Choroid plexus epithelial cell (primary cell): ENCODE measurements around the gene PCDH20.

DNA sequence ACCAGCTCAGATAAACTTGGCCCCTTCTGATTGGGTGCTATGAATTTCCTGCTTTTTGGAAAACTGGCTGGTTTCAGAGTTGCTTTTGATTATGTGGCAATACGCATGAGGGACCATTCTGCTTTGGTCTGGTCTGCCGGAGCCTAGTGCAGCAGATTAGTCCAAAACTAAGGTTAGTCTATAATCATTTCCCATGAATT lies 2.1 kb upstream of the DIAPH3 start:
- RRBS, result no CpG with 5 or more reads among the region's 2 CpGs

GRCh38 chr13:60509508-60509950 lies 112.5 kb downstream of the TDRD3 start:
- RRBS, result no CpG with 5 or more reads among the region's 3 CpGs

DNA sequence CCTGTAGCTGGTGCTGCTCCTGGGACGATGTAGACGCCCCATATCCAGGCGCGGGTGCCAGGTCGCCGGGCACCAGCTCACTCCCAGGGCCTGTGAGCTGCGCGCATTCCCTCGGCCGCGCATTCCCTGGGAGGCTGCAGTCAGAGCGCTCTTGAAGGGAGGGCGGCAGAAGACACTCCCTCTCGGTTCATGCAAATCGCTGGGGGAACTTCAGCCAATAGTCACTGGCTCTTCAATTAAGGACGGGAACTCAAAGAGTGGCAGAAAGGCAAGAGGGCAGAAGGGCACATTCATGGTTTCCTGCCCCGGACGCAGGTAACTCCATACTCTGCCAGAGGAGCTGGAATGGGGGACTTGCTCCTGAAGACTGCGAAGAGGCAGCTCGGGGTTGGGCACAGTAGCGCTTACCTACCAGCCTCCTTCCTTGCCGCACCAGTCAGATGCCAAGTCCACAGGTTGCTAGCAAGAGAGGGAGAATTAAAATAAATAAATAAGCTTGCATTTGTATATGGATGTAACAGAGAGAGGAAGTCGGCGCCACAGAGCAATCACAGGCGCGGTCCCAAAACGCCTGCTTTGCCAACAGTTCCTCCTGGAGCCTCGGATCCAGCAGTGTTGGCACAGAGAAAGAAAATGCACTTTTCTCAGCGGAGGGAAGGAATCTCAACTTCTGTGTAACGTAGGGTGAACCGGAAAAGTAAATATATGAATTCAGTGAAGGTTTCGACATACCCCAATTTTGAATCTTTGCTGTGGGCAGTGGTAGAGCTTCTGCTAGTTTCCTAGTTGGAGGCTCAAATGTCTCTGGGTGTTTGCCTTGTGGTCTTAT lies at the start of gene PCDH20:
TSS of gene PCDH20 (minus strand) at position 814 of the 829 bp plus-strand sequence.
- RRBS, result 2% methylated on average over 6 of the region's 32 CpGs

- RRBS, result no CpG with 5 or more reads among the region's 9 CpGs
Measured at GRCh38 chr13:63838186-63838539, 5.3 kb upstream of the ENSG00000285566 start.

DNA sequence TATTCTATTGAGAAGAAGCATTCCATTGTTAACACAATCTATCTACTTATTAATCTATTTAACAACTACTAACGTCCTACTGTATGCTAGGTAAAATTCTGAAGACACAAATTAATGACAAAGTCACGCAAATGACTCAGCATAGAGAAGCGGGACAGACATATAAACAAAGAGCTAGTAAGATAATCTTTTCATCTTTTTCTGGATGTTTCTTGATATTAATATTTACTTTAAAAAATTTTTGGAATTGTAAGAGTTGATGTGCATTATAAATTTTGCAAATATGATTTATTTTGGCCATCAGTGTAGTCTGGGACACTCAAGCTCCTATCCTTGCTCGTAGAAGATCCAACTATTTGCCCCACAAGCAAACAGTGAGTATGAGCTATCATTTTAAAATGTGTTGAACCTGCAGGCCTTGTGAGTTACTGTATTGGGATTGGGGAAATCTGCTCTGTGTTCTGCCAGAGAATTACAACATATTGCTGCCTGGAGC lies 109.1 kb downstream of the PCDH9 start:
- RRBS, result no CpG with 5 or more reads among the region's 4 CpGs

GRCh38 chr13:67134216-67134664 lies 95.9 kb downstream of the PCDH9 start:
- RRBS, result no CpG with 5 or more reads among the region's 3 CpGs

DNA sequence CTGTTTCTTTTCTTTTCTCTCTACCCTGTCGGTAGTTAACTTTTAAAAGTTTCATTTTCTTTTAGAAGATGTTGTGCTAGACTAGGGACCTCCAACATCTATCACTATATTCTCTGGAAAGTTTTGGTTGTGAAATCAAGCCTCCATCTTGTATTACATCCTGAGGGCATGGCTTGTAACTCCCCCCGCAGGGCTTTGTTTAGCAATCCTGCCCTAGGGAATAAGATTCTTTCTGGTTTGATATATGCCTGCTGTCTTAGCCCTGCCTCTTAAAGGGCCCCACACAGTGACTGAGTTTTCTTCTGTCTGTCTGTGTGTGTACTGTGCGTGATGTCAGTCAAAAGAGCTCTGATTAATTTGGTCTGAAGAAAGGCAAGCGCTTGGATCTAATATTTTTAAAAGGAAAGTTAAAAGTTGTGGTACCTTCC lies 1027.4 kb upstream of the PCDH9 start:
- RRBS, result no CpG with 5 or more reads among the region's 4 CpGs

GRCh38 chr13:70856513-70857064 lies 748.3 kb upstream of the KLHL1 start:
- RRBS, result no CpG with 5 or more reads among the region's 5 CpGs

- RRBS, result no CpG with 5 or more reads among the region's 13 CpGs
Measured at GRCh38 chr13:71014792-71015808, 851.9 kb downstream of the DACH1 start.

DNA sequence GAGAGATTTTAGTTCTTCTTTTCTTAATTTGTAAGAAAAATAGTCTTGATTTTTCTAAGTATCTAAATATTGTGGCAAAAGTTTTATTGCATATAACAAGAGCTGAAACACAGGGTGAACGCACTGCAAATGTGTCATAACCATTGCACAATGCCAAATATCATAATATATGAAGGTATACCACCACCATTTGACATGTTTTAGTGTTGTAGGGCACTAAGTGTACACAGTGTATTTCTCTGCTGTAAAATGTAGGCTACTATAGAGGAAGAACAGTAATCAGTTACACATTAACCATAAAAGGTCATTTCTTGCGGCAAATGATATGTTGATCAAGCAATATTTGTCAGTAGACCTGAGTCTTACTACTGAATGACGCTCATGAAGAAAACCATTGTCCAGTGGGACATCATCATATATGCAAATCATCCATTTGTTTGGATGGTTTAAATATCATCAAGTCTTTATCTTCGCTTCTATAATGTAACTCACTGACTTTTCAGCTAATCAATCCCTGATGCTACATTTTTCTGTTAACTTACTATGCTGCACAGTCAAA lies 18.3 kb upstream of the KLF5 start:
- RRBS, result no CpG with 5 or more reads among the region's 4 CpGs

DNA sequence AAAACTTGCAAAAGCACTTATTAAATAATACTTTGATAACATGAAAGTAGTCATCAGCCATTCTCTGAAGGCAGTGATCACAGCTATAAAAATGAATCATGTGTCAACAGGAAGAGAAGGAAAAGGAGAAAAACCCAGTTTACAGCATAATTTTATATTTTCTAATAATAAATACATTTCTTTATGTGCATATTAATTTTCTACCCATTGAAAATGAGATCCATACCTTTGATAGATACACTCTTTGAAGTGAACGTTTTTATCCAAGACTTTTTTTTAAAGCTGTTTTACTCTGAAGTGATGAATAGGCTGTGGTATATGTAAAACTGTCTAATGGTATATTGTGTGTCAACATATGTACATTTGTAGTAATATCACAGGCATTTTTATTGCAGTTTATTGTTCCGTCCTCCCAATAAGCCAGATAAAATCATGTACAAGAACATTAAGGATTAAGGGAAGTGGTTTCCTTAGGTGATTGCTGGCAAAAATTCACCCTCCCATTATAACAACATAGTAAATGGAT lies 1.3 kb upstream of the KLF5 start:
- RRBS, result no CpG with 5 or more reads among the region's 2 CpGs

GRCh38 chr13:73059977-73060825 lies 1.4 kb downstream of the KLF5 start:
- RRBS, result 0% methylated on average over 3 of the region's 39 CpGs

DNA sequence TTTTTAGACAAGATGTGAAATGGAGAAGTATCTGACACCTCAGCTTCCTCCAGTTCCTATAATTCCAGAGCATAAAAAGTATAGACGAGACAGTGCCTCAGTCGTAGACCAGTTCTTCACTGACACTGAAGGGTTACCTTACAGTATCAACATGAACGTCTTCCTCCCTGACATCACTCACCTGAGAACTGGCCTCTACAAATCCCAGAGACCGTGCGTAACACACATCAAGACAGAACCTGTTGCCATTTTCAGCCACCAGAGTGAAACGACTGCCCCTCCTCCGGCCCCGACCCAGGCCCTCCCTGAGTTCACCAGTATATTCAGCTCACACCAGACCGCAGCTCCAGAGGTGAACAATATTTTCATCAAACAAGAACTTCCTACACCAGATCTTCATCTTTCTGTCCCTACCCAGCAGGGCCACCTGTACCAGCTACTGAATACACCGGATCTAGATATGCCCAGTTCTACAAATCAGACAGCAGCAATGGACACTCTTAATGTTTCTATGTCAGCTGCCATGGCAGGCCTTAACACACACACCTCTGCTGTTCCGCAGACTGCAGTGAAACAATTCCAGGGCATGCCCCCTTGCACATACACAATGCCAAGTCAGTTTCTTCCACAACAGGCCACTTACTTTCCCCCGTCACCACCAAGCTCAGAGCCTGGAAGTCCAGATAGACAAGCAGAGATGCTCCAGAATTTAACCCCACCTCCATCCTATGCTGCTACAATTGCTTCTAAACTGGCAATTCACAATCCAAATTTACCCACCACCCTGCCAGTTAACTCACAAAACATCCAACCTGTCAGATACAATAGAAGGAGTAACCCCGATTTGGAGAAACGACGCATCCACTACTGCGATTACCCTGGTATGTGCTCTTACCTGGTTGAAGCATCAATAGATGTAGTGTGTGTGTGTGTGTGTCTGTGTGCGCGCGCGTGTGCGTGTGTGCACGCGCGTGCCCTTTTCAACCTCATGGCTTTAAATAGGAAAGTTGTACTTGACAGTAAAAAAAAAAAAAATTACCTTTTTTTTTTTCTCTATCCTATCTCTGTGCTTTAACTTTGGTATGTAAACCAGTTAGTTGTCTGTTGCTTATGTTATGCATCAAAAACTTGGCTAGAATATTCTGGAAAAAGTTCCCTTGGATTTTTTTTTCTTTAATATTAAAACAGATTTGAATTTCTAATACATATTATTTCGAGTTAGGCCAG lies 3.5 kb downstream of the KLF5 start:
- RRBS, result no CpG with 5 or more reads among the region's 25 CpGs

DNA sequence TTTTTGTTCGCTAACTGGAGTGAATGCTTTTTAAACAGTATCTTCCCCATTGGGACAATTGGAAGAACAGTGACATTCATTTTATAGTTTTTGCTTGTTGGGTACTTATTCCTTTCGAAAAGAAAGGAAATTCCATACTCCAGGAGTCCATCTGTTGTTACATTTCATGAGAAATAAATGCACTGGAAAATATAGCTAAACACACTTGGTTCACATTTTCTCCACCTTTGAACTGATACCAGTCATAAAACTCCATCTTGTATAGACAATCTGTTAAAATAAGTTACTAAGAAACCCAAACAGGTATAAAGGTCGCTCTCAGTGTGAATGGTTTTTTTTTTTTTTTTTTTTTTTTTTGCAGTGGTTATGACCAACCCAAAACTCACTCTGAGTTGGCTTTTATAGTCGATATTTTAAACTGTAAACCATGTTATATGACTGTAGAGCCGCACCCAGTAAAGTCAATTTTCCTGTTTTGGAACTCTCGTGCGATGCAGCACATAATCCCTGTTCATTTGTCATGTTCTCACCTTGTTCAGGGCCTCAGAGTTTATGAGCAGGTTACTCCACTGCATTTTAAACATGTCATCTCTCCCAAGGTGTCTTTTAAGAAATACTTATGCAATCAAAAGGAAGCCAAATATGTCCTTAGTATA lies 112.3 kb downstream of the KLF5 start:
- RRBS, result no CpG with 5 or more reads among the region's 7 CpGs

DNA sequence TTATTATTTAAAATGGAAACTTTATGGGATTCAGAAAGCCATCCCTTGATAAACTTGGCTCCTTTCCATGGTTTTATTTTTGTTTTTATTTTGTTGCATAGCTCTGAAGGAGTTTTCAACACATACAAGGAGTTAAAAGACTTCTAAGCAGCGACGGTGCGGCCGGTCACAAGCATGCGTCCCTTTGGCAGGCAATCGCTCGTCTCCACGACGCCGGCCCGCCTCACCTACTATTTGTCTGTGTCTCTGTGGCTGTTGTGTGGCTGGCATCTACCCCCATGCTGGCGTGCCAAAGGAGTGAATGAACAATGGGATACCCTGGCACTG lies 176.4 kb downstream of the KLF5 start:
- RRBS, result 77% methylated on average over 5 of the region's 12 CpGs

DNA sequence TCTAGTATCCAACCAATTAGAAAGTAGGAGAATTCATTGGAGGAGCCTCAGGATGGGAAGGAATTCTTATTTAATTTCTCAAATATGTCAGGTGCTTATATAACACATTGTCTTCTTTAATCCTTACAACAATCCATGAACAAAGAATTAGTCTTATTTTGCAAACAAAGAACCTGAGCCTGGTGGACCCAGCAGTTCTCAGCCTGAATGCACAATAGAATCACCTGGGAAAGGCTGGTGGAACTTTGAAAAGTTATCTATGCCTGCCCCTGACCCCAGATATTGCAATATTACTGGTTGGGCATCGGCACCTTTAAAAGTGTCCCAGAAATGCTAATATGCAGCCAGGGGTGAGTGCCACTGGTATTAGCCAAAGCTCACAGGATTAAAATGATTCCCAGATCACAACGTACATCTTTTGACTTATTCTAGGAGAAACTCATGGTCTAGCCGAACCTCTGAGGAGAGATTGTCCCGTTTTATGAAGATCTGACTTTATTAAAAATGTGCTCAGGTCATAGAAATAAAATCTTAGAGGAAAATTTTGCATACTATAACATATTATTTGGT lies 268.8 kb downstream of the KLF5 start:
- RRBS, result no CpG with 5 or more reads among the region's 4 CpGs

DNA sequence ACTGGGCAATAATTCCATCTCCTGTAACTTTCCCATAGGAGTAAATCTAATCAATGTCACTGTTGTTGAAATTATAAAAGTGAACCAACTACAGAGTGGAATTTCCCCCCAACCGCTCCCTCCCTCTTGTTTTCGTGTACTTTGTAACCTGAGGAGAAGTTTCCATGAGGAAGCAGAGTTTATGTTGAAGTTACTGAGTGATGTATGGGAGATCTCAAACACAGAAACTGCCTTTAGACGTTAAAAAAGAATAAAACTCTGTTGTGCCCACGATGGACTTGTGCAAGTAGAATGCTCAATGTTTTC lies 559.7 kb downstream of the KLF5 start:
- RRBS, result no CpG with 5 or more reads among the region's 4 CpGs

- RRBS, result 1% methylated on average over 4 of the region's 28 CpGs
Measured at GRCh38 chr13:74136099-74136889, 1077.5 kb downstream of the KLF5 start.

DNA sequence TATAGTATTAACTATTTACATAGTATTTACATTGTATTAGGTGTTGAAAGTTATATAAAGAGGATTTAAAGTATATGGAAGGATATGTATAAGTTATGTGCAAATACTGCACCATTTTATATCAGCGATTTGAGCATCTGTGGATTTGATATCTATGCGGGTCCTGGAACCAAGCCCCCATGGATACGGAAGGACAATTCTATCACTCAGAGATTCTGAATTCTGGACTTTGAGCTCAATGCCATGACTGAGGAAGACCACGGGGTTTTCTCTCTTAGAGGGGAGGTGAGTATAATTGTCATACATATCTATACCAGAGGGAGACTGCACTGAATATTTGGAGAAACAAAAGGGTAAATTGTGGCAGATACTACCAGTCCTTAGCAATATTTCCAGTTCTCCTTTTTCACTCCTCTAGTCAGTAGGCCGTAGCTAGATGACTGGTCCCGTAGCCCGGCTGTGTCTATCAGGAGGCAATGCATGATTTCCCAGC lies 929.3 kb downstream of the TBC1D4 start:
- RRBS, result no CpG with 5 or more reads among the region's 7 CpGs

GRCh38 chr13:74575647-74576243 lies 906.2 kb downstream of the TBC1D4 start:
- RRBS, result 2% methylated on average over 16 of the region's 31 CpGs